NALM6 (cell line): ENCODE data around the genes RNH1 and RPLP2.

DNA sequence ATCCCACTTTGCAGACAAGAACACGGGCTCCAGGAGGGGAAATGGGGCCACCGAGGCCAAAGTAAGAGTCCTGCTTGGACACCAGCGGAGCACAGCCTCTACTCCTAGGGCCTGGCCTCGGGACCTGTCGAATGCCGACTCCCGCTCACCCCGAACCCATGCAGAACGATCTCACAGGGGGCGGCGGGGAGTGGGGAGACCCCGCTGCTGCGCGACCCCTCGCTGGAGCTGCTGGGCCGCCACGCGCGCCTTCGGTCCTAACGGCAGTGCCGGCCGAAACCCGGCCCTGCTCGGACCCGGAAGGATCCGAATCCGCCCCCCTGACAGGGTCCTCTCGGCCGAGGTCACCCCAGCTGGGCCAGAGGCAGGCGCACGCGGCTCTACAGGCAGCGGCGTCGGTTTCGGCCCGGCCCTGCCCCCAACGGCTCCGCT is 325 bp downstream of the BET1L start:
- PRO-cap: no peak

DNA sequence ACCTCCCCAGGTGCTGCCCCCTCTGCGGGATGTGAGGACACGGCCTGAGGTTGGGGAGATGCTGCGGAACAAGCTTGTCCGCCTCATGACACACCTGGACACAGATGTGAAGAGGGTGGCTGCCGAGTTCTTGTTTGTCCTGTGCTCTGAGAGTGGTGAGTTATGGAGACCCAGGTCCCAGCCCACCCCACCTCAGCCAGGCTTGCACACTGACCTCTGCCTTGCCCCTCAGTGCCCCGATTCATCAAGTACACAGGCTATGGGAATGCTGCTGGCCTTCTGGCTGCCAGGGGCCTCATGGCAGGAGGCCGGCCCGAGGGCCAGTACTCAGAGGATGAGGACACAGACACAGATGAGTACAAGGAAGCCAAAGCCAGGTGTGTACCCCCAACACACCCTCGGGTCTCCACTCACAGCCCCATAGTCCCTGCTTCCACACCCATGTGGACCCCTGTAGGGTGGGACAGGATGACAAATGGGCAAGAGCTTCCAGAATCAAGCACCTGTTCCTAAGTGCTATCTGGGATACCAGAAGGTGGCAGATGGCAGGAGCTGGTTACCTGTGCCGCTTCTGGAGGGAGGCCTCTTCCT is 5.2 kb downstream of the RIC8A start:
- PRO-cap: no peak

- PRO-cap: no peak
Measured at GRCh38 chr11:222253-222906, 13.8 kb downstream of the SIRT3 start.

- PRO-cap: unidirectional peak, plus-strand start at chr11:224071
Measured at GRCh38 chr11:223921-224231, 12.3 kb downstream of the SIRT3 start.

DNA sequence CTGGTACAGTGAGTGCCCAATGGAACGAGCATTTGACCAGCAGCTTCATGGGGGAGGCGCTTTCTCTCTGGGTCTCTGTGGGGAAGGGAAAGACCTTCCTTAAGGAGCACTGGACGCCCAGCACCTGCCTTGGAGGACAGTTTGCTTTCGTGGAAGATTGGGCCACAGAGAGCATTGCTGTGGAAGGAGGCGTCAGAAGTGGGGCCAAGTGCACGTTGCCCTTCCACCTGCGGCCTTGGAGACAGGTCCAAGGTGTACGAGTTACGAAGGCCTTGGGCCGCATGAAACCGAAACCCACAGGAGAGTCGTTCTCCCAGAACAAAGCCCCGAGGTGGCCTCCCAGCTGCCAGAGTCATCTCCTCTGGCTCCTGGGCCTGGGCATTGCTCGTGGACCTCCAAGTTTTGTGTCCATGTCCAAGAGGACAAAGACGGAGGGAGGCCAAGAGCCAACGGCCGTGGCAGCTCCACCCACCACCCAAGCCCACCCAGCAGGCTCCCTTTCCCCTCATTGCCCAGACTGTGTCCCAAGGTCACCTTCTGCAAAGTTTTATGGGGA is 5.9 kb upstream of the NLRP6 start:
- PRO-cap: no peak

GRCh38 chr11:295025-295893 is 4.1 kb downstream of the IFITM5 start:
- PRO-cap: no peak

GRCh38 chr11:311695-313119 is 1.6 kb upstream of the IFITM1 start:
- PRO-cap: no peak

- PRO-cap: no peak
Measured at GRCh38 chr11:394455-395133, 585 bp downstream of the PKP3 start.

DNA sequence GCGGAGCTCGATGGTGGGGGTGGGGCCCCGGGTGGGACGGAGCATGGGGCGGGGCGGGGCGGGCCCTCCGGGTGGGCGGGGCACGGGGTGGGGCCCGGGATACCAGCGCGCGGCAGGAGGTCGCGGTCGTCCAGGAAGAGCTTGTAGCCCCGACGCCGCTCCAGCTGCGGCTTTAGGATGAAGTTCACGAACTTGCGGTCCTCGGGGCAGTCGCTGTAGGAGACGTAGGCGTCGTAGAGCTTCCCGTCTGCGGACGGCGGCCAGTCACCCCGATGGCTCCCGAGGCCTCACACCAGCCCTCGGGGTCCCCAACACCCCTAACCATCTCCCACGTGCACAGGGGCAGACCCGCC is 7.5 kb downstream of the SIGIRR start:
- PRO-cap: bidirectional peak, plus-strand start at position 100 of the sequence, minus-strand start outside the sequence

DNA sequence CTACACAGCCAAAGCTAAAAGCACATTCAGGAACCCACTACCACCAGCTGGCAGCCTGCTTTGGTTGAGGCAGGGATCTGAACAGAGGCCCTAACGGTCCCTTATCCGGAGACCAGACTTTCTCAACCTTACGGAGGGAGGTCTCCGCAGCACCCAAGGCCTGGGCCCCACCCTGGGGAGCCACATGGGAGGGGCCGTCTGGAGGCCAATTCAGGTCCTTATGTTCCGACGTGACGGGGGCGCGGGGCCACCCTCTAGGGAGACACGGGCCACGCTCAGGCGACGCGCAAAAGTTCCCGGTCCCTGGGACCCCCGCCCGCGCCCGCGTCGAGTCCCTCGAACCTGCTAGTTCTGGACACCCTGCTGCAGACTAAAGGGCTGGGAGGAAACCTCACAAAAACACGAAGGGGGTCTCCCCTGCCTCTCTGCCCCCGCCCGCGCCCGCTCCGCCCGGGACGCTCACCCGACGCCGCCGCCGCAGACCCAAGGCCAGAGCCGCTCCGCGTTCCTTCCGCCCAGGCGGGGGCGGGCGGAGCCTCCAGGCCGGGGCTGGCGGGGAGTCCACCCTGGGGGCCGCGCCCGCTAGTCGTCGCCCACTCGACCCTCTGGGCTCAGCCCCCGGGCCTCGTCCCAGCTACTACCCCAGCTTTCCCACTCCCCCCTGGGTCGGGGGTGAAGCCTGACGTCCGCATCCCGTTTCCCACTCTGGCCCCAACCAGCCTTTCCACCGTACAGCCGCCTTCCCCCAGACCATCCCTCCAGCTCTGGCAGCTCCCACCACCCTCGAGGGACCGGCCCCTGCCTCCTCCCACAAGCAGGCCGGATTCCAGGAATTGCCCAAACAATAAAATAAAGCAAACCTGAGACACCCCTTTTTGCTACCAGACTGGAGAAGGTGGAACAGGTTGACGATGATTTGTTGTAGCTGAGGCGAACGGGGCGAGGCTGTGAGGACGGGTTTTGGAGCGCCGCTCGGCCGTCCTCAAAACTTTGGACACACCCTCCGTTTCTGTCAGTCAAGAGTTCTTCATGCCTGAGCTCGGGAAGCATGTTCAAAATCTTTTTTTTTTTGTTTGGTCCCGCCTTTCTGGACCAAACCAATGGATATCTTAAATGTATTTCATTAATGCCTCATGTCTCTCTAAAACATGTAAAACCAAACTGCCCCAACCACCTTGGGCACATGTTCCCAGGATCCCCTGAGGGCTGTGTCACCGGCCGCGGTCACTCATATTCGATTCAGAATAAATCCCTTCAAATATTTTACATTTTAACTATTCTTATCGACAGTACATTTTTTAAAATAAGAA is 2.6 kb downstream of the RNH1 start:
- PRO-cap: no peak

DNA sequence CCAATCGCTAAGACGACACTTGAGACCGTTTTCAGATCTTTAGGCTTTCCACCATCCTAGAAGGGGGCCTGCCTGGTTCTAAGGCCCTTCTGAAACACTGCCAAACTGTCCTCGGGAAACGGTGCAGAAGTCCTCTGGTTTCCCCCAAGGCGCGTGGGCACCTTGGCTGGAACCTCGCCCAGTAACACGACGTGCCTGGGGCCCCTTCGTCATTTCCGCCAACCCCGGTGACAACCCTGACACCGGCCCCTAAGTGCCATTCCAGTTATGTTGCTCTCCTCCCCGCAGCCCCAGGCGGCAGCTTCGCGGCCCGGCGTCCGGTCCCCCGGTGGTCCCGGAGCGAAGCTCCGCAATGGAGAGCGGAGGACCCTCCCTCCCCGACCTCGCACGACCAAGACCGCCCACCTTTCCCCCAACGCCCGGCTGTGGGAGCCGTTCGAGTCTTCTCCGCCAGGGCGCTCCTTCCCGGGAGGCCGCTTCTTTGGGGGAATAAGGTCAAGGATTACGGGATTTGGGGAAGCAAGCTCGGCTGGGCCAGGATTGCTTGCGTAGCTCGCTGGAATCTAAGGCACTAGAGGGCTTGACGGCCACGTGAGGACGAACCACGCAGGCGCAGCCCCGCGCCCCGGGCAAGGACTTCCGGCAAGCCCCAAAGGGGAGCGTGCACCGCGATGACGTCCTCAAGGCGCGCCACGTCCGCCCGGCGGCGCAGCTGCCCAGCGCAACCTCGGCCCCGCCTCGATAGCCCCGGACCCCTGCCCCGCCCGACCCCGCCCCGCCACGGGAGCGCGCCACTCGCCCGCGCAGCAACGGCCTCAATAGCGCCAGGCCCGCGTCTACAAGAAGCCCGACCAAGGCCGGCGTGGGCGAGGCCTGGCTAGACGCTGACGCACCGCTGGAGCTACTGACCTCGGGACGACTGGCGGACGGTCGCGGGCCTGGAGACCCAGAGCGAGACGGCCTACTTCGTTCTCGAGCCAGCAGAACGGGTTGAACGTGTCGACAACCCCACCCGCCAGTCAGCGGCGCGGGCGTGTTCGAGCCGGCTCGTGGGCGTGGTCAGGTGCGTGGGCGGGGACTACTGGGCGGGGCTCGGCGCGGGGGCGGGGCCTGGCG is at the start of gene RNH1:
TSS of gene RNH1 (minus strand) at position 1,039 of the 1,116 bp plus-strand sequence.
- PRO-cap: bidirectional peak, plus-strand start at position 259 of the sequence, minus-strand start at position 188 of the sequence; bidirectional peak, plus-strand start at position 818 of the sequence, minus-strand start at position 603 of the sequence; bidirectional peak, plus-strand start outside the sequence, minus-strand start at position 987 of the sequence

GRCh38 chr11:534269-535158 is 862 bp downstream of the HRAS start:
- PRO-cap: no peak

- PRO-cap: no peak
Measured at GRCh38 chr11:608476-609734, 6.8 kb downstream of the IRF7 start.

- PRO-cap: no peak
Measured at GRCh38 chr11:611063-611543, 4.6 kb downstream of the IRF7 start.

DNA sequence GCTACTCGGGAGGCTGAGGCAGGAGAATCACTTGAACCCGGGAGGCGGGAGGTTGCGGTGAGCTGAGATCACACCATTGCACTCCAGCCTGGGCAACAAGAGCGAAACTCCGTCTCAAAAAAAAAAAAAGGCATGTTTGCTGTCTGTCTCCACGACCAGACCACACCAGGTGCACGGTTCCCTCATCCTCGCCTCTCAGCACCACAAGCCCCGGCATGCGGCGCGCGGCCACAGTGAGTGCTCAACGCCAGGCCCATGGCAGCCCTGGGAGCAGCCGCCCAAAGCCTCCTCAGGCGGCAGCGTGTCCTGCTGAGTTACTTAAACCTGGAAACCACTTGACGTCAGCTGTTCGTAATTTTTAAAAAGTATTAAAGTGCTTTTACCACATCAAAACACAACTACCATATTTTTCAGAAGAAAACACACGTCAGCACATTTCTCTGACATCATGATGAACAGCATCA is 2.3 kb downstream of the DEAF1 start:
- PRO-cap: no peak

GRCh38 chr11:706850-707654 is 1.0 kb downstream of the EPS8L2 start:
- PRO-cap: no peak

DNA sequence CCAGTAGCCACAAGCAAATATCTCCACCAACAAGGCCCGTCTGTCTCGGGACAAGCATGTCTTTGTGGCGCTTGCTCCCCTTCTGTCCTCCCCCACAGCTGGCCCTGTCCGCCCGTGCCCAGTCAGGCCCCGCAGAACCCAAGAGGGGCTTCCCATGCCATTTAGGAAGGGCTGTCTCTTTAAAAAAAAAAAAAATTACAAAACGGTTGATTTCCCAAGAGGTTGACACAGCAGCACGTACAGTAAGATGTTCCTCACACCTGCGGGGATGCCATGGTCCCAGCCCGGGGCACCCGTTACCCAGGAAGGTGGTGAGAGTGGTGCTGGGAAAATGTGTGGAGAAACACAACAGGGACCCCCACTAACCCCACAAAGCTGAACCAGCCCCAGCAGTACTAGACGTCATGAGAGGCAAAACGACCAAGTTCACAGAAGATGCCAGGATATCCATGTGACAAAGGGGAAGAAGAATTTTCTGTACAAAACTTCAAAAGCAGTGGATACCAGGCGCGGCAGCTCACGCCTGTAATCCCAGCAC is 17.5 kb upstream of the TALDO1 start:
- PRO-cap: no peak

GRCh38 chr11:808941-810054 is at the start of gene RPLP2:
Gene RPLP2 (plus strand): TSS chr11:809967.
- PRO-cap: bidirectional peak, plus-strand start at chr11:809595, minus-strand start at chr11:809501; bidirectional peak, plus-strand start at chr11:809968, minus-strand start at chr11:809797

- PRO-cap: no peak
Measured at GRCh38 chr11:812370-813152, 2.8 kb downstream of the RPLP2 start.

GRCh38 chr11:833308-833876 is 640 bp downstream of the CD151 start:
- PRO-cap: no peak